ENCODE measurements around the gene TMEM271.

DNA sequence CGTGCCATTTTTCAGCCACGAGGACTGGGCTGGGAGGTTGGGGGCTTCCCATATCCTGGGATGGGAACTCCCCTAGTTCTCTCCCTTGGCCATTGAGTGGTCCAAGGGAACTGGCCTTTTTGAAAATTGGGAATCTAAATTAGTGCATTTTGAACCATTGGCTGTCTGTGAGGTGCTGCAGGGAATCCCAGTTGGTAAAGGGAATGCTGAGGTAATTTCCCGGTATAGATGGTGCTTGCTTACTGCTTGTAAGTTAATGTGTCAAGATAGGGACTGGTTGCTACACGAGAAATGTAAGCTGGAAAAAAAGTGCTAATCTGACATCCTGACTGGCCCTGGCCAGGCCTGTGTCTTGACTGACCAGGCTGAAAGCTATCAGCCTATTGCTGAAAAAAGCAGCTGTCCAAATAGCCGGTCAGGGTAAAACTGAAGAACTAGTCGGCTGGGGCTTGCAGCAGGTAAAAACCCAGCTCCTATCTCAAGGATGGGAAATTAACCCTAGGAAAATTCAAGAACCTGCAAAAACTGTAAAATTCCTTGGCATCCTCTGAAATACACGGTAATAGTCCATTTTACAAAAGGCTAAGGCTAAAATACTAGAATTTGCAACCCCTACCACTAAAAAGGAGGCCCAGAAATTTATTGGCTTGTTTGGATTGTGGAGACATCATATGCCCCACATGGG is 47.0 kb downstream of the ZNF721 start:
- PRO-cap: no peak

DNA sequence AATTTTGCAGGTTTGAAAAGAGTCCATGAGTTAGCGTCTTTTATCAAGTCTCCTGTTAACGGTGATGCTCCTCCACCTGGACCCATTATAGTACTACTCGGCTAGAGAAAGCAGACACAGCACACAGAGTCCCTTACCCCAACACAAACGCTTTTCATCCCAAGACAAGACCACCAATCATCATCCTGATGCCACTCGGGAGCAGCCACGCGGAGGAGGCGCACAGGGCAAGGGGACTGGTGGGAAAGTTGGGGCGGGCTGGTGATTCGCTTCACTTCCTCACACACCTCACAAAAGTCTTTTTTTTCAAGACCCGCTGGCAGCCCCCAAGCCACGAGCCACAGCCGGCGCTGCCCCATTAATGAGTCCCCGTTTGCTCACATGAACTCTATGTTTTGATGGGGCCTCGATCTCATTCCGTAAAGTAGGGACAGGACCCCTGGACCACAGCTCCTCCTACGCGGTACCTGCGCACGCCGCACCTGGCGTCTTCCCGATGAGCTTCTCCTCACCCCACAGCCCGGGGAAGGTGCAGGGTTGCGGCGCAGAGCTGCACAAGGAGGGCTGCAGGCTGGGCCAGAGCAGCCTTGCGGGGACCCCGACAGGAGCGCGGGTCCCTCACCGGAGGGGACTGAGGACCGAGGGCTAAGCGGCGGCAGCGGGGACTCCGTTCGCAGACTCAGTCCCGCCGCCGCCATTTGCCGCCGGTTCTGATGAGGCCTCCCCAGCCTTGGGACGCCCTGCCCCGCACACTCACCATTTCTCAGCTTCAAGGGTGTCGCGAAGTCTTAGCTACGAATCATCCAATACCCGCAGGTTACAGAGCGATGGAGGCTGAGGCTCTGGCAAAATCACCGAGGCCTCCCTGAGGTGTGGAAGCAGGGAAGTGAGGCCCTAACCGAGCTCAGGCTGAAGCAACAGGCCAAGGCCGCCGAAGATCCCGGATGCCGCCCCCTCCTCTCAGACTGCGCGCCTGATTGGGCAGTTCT is 25.4 kb downstream of the ZNF721 start:
- PRO-cap: bidirectional peak, plus-strand start at position 676 of the sequence, minus-strand start at position 712 of the sequence; bidirectional peak, plus-strand start outside the sequence, minus-strand start at position 888 of the sequence

- PRO-cap: bidirectional peak, plus-strand start at chr4:576504, minus-strand start at chr4:576502
Measured at GRCh38 chr4:575770-576885, at the start of gene TMEM271. TSS of gene TMEM271 (minus strand) at chr4:576295.

- PRO-cap: no peak
Measured at GRCh38 chr4:669759-670350, 4.2 kb downstream of the ATP5ME start.

- PRO-cap: no peak
Measured at GRCh38 chr4:677849-678321, 3.5 kb downstream of the MYL5 start.

GRCh38 chr4:679658-680069 is 5.3 kb downstream of the MYL5 start:
- PRO-cap: no peak

DNA sequence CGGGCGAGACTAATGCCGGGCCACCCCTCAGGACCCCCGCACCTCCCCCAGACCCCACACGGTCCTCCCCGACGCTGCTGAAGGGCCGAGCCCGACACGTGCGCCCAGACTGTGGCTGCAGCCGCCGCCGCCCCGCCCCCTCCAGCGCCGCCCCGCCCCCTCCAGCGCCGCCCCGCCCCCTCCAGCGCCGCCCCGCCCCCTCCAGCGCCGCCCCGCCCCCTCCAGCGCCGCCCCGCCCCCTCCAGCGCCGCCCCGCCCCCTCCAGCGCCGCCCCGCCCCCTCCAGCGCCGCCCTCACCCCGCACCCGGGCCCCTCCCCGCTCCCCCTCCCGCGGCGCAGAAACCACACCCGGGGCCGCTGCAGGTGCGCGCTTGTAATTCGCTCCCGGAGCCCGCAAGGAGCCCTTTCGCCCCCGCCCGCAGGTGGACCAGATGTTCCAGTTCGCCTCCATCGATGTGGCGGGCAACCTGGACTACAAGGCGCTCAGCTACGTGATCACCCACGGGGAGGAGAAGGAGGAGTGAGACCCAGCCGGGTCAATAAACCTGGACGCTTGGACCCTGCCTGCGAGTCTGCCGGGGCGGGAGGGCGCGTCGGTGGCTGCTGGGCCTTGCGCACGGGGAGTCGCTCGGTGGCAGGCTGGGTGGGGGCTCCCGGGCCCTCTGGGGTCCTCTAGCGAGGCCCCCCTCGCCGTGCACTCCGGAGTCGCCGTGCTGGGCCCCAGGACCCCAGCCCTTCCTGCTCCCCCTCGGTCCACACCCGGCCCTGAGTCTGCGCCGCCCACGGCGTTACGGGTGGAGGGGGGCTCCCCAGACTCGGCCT is 7.3 kb downstream of the SLC49A3 start:
- PRO-cap: no peak

DNA sequence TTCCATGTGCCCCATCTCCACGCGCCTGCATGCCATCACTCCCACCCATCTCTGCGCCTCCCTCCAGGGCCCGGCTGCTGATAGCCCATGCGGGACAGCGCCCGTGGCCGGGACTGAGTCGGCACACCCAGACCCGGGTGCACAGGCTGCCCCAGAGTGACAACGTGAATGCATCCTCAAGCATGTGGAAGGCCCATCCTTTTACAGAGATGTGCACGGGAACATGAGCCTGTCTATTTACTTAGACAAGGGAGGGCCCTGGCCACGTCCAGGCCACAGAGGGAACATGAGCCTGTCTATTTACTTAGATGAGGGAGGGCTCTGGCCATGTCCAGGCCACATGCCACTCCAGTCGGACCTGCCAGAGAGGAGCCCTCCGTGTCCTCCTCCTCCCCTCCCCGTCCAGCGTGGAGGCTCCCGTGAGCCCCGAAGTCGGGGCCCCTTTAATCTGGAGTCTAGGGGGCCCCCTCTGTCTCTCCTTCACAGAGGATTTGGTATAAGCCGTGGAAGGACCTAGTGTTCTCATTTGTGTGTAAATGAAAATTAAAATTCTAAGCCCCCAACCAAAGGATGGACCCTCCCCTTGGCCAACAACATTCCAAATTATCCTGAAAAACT is 4.3 kb upstream of the SLC49A3 start:
- PRO-cap: no peak

DNA sequence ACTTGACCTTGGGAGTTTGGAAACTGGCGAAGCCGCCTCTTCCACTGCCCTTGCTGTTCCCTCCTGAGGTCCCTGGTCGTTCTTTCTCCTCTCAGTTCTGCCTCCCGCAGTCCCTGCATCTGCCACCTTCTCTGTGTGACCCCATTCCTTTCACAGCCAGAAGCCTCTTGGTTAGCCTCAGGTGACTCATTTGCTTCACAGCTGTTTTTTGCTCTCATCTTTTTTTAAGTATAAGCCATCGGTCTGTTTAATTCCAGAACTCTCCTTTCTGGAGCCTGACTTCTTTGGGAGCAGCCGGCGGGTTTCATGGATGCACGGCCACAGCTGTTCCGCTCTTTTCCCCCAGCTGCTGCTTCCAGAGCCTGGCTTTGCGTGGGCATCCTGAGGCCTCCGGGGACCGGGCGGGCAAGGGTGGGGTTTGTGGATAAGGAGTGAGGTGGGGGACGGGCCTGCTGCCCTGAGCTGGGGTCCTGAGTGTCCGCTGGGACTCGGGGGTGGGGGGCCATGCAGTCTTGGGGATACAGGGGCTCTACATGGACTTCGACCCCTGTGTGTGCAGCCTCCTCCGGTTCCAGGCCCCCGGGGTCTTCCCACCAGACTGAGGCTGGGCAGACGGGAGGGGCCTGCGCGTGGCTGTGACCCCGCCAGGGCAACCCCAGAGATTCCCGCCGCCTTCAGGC is 46.7 kb downstream of the PCGF3 start:
- PRO-cap: no peak

DNA sequence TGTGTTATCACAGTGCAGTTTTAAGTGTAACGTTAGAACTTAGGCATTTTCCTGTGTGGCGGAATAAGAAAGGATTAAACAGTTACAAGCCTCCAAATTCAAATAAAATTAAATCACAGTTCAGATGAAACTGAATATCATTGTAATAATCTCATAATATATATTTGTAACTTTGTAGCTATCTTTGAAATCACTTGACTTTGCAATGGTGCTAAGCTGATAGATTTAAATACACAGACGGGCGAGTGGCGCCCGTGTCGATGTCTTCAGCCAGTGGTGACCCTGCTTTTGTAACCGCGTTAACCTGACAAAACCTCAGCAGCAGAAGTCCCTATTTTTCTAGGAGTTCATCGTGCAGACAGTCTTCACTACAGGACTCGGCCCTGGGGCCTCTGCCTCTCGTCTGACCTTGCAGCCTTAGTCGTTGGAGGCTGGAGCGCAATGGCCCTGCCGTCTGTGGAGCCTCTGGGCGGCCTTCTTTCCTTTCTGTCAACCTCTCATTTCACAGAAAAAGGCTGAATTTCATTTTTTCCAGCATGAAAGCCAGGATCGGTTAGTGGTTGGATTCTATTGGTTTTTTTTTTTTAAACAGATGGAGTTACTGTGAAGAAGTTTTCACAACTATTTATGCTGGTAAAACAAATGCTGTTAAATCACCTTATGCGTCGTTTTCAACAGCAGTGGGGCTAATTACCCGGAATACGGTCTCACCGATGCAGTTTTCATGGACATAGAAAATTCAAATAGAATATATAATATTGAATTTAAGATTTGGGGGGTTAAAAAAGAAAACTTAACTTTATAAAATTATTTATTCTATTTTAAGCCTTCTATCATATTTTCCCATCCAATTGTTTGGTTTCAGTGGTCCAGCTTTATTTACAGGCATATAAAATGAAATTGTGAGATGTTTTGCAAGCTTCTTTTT is 57.8 kb downstream of the CPLX1 start:
- PRO-cap: no peak

GRCh38 chr4:787428-788173 is 38.3 kb downstream of the CPLX1 start:
- PRO-cap: no peak

GRCh38 chr4:924408-924860 is 7.7 kb downstream of the GAK start:
- PRO-cap: no peak

DNA sequence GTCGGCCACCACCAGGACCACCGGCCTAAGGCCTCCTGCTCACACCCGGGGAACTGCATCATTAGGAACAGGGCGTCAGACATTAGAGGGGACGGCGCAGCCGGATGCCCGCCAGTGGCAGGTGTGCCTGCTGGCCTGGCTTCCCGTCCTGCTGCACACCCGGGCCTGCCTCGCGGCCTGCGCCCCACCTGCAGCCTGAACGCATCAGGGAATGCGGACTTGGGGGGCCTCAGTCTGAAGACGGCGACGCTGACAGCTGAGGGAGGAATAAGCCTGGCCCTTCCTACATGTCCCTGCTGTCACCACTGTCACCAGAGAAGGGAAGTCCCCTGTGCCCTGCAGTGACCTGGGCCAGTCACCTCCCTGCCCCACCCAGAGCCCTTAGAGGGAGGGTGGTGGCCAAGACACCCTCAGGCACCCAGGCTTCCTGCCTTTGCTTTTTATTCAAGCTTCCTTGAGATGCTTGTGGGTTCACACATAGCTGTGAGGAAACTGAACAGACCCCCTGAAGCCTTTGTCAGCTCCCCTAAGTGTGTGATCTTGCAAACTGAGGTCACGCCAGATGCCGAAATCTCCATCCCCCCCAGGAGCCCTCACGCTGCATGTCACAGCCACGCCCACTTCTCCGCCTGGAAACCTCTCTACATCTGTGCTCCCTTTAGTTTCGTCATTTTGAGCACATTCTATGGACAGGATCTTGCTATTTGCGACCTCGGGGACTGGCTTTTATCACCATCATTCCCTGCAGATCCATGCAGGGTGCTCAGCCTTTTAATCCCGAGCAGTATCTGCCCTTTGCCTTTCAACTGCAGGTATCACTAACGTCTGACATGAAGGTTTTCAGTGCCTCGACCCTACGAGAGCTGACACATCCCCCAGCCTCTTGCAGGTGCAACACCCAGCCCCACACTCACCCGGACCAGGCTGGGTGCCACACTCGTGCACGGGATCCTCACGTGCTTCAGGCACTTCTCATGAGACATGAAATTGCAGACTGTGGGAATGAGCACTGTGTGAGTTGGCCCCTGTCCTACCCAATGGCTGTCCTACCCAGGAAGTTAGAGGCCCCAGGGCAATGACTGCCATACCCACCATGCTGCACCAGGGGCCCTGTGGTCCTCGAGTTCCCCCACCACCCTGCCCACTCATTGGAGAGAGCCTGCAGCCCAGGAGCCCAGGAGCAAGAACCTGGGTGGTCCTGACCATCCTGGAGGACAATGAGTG is 2.9 kb downstream of the DGKQ start:
- PRO-cap: no peak

- PRO-cap: no peak
Measured at GRCh38 chr4:985052-985555, 1.7 kb upstream of the IDUA start.

- PRO-cap: no peak
Measured at GRCh38 chr4:997204-997969, 4.2 kb upstream of the SLC26A1 start.

DNA sequence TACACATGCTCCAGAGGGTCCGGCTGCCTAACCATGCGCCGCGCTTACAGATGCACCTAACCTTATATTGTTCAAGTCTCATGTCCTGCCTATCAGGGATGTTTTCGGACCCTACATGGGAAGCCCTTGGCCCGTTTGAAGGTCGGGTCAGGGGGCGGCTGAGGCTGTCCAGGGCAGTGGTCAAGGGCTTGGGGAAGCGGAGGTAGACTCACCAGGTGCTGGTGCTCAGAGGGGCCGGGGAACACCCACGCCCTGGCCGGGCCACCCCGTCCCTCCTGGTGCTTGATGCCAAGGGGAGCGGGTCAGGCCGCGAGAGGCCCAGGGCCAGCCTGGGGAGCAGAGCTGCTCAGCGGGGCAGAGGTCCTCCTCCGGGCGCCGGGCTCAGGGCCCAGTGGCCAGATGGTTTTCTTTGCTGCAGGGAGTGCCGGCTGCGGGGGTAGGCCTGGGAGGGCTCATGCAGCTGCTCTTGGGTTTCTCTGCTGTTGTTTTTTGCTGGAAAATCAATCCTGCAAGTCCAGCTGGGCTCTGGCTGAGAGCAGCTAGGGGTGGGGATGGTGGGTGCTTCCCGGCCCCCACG is 35.4 kb upstream of the SPON2 start:
- PRO-cap: no peak

- PRO-cap: no peak
Measured at GRCh38 chr4:1241229-1241718, 7.7 kb downstream of the CTBP1 start.

DNA sequence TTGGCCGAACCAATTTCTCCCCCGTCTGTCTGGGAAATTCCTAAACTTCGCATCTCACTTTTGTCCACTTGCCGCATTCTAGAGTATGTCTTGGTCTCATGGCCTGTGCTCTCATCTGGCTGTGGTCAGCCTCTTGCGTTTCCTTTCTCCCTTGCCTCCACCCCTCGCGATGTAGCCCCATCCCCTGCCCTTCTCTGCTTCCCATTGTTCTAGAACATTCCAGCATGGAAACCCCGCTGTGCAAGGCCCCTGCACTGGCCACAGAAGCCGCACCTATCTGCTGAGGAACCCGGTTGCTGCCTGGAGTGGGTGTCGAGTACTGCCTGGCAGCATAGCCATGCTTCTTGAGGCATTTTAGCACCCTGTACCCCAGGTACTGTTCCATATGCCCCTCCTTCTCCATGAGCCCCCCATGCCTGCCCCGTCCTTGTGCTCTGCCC is 8.1 kb downstream of the MAEA start:
- PRO-cap: no peak

GRCh38 chr4:1578844-1579970 is 104.9 kb downstream of the FAM53A start:
- PRO-cap: unidirectional peak, plus-strand start at chr4:1579673

GRCh38 chr4:1581221-1581659 is 102.9 kb downstream of the FAM53A start:
- PRO-cap: no peak